A549 (cell line): ENCODE results near the gene IGLL5.

DNA sequence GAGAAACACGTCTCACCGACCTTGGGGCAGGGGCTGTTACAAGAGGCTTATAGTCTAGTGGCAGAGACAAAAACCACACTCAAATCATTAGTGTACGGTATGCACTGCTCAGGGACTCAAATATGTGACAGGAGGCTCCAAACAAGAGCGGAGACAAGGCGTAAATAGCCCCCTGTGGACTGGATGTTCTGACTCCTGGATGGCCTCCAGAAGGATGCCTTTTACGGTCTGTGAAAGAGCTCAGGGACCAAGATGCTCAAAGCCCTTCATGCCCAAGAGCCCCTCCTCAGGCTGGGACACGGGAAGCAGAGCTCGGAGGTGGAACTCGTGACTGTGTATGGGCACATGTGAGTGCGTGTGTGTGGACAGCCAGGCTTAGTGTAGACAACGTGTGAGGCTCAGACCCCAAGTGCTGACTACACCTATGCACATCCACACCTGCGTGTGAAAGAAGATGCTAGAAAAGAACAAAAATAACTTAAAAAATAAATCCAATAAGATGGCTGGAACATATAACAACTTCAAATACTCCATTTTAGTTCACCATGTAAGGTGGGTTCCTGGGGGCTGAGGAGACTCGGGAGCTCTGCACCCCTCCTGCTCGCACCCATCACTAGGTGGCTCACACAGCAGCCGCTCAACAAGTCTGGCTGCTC is 9.6 kb downstream of the PPM1F start:
- PRO-cap = no peak
CAGE:
- cytosol, long polyA plus RNA = no peak
- long polyA plus RNA = no peak
- nucleus, long polyA plus RNA = no peak

DNA sequence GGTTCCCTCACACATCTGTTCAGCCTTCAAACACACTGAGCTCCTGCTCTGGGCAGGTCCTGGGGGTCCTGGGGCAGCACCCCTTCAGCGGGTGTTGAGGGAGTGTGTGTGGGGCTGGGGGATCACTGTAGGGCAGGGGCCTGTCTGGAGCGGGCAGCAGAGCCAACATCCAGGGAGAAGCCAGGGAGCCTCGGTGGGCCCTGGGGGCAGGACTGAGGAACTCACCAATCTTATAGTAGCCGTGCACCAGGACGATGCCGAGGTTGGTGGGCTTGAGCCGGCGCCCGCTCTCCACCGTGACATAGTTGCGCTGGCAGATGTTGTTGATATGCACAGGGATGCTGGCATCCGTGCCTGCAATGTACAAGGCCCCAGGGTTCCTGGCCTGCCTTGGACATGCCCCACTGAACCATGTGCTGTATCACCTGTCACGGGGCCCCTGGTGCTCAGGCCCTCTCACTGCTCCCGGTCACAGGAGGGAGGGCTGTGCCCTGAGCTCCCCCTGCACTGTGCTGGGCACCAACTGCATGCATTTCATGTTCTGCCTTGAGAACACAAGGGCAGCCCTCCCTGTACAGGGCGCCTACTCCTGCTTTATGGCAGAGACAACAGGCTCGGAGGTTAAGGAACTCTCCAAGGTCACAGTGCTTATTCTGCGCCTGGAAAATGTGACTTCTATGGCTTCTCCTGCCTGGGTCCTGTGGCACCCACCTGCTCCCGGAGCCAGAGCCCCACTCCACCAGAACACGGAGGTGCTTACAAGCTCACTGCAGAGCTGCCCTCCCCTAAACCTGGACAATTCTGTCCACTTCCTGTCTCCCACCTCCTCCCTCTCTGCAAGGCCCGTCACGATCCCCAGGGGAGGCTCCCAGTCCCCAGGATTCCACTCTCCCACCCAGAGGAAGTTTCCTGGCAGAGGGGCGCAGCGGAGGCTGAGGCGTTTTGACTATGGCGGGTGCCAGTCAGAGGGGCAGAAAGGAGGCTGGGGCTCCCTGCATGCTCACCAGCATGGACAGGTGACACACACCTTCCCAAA is 7.8 kb upstream of the PPM1F start:
- PRO-cap = no peak
CAGE:
- cytosol, long polyA plus RNA = no peak
- long polyA plus RNA = no peak
- nucleus, long polyA plus RNA = no peak

DNA sequence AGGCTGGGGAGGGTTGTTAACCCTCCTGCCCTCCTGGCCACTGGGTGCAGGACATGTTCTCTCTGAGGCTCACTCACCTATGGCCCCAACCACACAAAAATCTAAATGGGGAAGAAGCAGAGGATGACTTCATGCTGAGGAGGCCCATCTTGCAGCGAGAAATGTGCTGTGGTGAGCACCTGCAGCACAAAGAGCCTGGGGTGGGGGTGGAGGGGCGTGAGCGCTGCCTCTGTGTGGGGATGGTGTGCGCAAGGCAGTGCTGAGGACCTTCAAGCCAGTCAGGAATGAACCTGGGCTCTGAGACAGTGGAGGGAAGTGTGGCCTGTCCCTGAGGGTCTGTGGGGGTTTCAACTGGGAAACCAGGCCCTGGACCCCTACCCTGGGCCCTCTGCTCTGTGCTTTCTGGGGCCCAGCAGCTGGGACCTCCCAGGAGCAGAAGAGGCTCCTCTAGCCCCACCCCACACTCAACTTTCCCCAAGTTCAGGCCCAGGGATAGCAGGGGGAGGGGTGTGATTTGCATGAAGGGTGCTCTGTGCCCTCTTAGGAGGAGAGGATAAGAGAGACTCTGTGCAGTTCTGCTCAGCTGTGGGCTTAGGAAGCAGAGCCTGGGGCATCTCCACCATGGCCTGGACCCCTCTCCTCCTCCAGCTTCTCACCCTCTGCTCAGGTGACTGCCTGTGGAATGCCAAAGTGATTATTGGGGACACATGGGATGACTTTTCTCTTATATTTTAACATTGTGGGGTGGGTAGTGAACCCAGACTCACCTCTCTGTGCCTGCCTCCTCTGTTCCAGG is 43.1 kb upstream of the TOP3B start:
- PRO-cap = no peak
CAGE:
- cytosol, long polyA plus RNA = no peak
- long polyA plus RNA = no peak
- nucleus, long polyA plus RNA = no peak

- PRO-cap = no peak
CAGE:
- cytosol, long polyA plus RNA = no peak
- long polyA plus RNA = no peak
- nucleus, long polyA plus RNA = no peak
Measured at GRCh38 chr22:22026400-22026966, 43.9 kb upstream of the TOP3B start.

DNA sequence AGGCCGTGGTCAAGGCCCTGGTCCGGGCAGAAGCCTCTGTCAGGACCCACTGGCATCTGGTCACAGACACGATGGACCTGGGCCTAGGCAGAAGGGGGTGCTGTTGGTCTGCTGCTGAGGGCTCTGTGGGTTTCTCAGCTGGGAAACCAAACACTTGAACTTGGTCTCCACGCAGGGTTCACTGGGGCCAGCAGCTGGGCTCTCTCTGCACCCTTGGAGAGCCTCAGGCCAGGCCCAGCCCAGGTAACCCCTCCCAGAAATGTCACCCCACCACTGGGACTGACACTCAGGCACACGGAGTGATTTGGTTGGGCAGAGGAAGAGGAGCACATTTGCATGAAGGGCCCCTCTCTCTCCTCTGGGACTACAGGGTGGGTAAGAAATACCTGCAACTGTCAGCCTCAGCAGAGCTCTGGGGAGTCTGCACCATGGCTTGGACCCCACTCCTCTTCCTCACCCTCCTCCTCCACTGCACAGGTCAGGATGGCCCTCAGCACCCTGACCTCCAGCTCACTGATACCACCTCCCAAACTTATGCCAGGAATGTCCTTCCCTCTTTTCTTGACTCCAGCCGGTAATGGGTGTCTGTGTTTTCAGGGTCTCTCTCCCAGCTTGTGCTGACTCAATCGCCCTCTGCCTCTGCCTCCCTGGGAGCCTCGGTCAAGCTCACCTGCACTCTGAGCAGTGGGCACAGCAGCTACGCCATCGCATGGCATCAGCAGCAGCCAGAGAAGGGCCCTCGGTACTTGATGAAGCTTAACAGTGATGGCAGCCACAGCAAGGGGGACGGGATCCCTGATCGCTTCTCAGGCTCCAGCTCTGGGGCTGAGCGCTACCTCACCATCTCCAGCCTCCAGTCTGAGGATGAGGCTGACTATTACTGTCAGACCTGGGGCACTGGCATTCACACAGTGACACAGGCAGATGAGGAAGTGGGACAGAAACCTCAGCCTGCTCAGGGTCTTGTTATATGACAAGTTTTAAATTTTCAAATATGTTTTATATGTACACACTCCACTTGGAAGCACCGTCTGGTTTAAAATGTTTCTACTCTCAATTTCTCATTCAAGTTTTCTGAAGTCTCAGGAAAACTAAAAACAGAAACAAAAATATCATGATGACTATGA is 48.3 kb upstream of the TOP3B start:
- PRO-cap = no peak
CAGE:
- cytosol, long polyA plus RNA = no peak
- long polyA plus RNA = no peak
- nucleus, long polyA plus RNA = no peak

DNA sequence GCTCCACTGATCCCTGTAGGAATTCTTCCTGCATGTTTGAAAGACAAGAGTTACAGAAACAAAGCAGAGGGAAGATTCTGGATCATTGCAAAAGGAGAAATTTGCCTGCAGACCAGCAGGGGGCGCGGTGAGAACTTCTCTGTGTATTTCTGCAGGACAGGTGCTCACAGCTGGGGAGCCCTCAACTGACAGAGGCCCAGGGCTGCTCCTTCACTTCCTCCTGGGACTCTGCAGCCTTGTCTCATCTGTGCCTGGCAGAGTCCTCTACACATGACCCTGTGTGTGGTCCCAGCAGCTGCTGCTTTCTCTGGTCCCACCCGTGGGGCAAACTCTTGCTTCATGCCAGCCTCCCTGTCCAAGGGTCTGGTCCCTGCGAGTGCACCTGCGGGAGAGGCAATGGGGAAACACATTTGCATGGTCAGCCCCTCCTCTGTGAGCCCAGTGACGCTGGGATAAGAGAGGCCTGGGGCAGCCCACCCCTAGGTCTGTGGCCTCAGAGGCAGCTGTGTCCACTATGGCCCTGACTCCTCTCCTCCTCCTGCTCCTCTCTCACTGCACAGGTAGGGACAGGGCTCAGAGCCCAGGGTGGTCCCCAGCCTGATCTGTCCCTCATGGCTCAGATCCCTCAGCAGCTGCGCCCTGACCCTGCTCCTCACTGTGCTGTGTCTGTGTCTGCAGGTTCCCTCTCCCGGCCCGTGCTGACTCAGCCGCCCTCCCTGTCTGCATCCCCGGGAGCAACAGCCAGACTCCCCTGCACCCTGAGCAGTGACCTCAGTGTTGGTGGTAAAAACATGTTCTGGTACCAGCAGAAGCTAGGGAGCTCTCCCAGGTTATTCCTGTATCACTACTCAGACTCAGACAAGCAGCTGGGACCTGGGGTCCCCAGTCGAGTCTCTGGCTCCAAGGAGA is 43.2 kb upstream of the VPREB1 start:
- PRO-cap = no peak
CAGE:
- cytosol, long polyA plus RNA = no peak
- long polyA plus RNA = no peak
- nucleus, long polyA plus RNA = no peak

DNA sequence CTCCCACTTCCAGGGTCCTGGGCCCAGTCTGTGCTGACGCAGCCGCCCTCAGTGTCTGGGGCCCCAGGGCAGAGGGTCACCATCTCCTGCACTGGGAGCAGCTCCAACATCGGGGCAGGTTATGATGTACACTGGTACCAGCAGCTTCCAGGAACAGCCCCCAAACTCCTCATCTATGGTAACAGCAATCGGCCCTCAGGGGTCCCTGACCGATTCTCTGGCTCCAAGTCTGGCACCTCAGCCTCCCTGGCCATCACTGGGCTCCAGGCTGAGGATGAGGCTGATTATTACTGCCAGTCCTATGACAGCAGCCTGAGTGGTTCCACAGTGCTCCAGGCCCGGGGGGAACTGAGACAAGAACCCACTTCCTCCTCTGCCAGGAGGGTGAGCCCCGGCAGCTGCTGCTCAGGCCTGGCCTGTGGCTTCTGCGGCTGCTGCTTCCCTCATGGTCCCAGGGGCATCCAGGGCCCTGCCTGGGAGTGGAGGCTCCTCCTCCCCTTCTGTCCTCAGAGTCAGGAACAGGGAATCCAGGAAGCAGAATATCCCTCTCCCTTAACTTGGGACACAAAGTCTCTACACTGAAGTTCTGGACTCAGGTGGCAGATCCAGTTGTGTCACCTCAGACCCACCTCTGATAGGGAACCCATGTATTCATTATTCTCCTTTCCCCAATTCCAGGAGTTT is 98.4 kb downstream of the ZNF280B start:
- PRO-cap = no peak
CAGE:
- cytosol, long polyA plus RNA = no peak
- long polyA plus RNA = no peak
- nucleus, long polyA plus RNA = no peak

DNA sequence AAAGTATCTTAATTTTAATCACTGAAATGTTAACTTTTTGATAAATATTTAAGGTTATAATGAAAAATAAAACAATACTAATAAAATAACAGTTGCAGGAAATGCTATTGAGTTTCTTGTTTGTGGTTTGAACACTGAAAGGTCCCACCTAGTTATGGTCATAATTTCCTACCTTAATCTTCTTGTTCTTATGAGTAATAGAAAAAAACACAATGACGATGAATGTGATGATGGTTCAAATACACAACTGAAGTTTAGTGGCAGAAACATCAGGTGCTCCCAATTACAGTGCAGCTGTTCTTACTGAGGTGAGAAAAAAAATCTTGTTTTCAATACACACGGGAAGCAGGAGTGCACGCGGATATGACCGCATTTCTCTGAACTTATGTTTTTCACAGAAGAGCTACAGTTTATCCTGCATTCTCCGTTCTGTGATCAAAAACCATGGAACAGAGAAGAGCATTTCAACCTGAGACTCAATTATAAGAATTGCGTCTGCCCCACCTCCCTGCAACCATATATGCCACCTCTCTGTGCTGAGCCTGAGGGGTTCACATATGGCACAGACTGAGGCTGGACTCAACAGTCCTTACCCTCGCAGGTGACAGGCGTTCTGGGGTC is 99.8 kb upstream of the IGLL5 start:
- PRO-cap = no peak
CAGE:
- cytosol, long polyA plus RNA = no peak
- long polyA plus RNA = no peak
- nucleus, long polyA plus RNA = no peak

GRCh38 chr22:22887488-22888276 is at the start of gene IGLL5:
IGLL5 (plus strand) TSS chr22:22887816.
- PRO-cap = no peak
CAGE:
- cytosol, long polyA plus RNA = no peak
- long polyA plus RNA = no peak
- nucleus, long polyA plus RNA = no peak

GRCh38 chr22:22889976-22890503 is 2.4 kb downstream of the IGLL5 start:
- PRO-cap = no peak
CAGE:
- cytosol, long polyA plus RNA = no peak
- long polyA plus RNA = no peak
- nucleus, long polyA plus RNA = no peak

DNA sequence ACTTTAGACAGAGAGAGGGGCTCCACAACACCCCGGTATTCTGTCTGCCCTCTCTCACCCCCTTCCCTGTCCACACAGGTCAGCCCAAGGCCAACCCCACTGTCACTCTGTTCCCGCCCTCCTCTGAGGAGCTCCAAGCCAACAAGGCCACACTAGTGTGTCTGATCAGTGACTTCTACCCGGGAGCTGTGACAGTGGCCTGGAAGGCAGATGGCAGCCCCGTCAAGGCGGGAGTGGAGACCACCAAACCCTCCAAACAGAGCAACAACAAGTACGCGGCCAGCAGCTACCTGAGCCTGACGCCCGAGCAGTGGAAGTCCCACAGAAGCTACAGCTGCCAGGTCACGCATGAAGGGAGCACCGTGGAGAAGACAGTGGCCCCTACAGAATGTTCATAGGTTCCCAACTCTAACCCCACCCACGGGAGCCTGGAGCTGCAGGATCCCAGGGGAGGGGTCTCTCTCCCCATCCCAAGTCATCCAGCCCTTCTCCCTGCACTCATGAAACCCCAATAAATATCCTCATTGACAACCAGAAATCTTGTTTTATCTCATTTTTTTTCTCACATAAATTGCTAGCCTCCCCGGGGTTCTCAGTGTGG is 7.8 kb downstream of the IGLL5 start:
- PRO-cap = no peak
CAGE:
- cytosol, long polyA plus RNA = no peak
- long polyA plus RNA = no peak
- nucleus, long polyA plus RNA = no peak

- PRO-cap = no peak
CAGE:
- cytosol, long polyA plus RNA = no peak
- long polyA plus RNA = no peak
- nucleus, long polyA plus RNA = no peak
Measured at GRCh38 chr22:22899237-22899879, 11.7 kb downstream of the IGLL5 start.

DNA sequence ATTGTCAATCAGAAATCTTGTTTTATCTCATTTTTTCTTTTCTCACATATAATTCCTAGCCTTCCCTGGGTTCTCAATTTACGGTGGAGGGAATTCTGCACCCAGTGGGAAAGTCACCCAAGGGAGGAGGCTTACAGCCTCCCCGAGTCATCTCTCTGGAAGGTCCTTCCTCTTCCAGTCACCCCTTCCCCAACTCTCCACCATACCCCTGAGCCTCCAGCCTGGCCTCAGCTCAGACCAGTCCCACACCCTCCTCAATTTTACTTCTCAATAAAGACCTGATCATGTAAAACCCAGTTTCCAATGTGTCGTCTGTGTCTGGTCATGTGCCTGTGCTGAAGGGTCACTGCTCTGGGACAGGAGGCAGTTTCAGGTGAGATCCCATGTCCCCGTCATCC is 19.2 kb downstream of the IGLL5 start:
- PRO-cap = no peak
CAGE:
- cytosol, long polyA plus RNA = no peak
- long polyA plus RNA = no peak
- nucleus, long polyA plus RNA = no peak

- PRO-cap = no peak
CAGE:
- cytosol, long polyA plus RNA = no peak
- long polyA plus RNA = no peak
- nucleus, long polyA plus RNA = no peak
Measured at GRCh38 chr22:22928424-22929271, 41.0 kb downstream of the IGLL5 start.

DNA sequence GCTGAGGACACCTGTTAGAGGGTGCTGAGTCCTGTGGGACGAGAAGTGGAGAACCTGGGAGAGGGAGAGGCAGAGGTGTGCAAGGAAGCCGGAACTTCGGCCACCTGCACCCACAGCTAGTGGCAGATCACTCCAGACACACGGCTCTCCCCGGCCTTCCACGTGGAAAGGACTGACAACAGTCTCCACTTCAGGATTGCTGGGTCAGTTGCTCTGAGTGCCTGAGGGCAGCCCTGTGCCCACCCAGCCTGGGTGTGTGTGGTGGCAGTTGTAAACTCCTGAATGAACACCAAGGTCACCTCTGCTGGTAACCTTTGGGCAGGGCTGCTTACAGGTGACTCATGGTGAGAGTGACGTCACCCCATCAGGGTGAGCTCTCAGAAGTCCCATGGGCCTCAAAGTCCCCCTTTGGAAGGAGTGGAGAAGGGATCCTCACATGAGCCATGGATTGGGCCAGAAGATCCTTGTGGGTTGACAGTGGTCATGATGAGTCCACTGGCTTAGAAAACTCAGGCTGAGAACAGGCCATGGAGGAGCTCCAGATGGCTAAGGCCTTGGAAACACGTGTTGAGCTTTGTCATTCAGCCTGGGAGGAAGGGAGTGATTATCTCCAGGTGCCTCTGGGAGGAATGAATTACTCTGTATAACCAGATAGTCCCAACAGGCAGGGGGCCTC is 71.2 kb downstream of the BCR start:
- PRO-cap = no peak
CAGE:
- cytosol, long polyA plus RNA = no peak
- long polyA plus RNA = no peak
- nucleus, long polyA plus RNA = no peak

- PRO-cap = no peak
CAGE:
- cytosol, long polyA plus RNA = no peak
- long polyA plus RNA = no peak
- nucleus, long polyA plus RNA = no peak
Measured at GRCh38 chr22:23267526-23268803, 87.7 kb downstream of the BCR start.

DNA sequence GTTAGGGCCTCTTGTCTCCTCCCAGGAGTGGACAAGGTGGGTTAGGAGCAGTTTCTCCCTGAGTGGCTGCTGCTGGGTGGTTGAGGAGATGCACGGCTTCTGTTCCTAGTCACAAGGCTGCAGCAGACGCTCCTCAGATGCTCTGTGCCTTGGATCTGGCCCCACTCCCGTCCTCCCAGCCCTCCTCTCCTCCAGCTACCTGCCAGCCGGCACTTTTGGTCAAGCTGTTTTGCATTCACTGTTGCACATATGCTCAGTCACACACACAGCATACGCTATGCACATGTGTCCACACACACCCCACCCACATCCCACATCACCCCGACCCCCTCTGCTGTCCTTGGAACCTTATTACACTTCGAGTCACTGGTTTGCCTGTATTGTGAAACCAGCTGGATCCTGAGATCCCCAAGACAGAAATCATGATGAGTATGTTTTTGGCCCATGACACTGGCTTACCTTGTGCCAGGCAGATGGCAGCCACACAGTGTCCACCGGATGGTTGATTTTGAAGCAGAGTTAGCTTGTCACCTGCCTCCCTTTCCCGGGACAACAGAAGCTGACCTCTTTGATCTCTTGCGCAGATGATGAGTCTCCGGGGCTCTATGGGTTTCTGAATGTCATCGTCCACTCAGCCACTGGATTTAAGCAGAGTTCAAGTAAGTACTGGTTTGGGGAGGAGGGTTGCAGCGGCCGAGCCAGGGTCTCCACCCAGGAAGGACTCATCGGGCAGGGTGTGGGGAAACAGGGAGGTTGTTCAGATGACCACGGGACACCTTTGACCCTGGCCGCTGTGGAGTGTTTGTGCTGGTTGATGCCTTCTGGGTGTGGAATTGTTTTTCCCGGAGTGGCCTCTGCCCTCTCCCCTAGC is 109.7 kb downstream of the BCR start:
- PRO-cap = no peak
CAGE:
- cytosol, long polyA plus RNA = no peak
- long polyA plus RNA = no peak
- nucleus, long polyA plus RNA = no peak

DNA sequence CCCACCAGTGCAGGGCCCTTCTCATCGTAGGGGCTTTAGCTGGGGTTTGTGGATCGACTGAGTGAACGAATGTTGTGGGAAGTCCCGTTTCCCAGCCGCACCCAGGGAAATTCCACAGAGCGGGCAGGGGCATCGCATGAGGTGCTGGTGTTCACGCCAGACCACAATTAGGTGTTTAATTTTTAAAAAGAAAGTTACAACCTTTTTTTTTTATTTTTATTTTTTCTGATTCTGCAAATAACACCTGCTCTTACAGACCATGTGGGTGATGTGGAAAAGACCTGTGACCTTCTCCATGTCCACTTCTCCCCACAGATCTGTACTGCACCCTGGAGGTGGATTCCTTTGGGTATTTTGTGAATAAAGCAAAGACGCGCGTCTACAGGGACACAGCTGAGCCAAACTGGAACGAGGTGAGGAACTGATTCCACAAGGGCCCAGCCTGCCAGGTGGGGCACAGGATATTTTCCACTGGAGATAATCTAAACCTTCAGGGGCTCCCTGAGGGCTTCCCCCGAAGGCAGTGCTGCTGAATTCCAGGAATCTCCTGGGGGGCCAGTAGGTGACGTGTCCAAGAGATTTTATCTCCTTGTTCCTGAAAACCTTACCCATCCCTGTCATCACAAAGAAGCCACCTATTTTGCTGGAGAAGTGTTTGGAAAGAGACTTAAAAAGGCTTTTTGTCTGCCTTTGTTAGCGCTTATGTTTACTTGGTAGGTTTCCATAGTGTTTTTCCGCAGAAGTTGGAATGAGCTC is 112.1 kb downstream of the BCR start:
- PRO-cap = no peak
CAGE:
- cytosol, long polyA plus RNA = no peak
- long polyA plus RNA = no peak
- nucleus, long polyA plus RNA = no peak

GRCh38 chr22:23742790-23743444 is 8.0 kb downstream of the ZNF70 start:
- PRO-cap = no peak
CAGE:
- cytosol, long polyA plus RNA = no peak
- long polyA plus RNA = no peak
- nucleus, long polyA plus RNA = no peak

DNA sequence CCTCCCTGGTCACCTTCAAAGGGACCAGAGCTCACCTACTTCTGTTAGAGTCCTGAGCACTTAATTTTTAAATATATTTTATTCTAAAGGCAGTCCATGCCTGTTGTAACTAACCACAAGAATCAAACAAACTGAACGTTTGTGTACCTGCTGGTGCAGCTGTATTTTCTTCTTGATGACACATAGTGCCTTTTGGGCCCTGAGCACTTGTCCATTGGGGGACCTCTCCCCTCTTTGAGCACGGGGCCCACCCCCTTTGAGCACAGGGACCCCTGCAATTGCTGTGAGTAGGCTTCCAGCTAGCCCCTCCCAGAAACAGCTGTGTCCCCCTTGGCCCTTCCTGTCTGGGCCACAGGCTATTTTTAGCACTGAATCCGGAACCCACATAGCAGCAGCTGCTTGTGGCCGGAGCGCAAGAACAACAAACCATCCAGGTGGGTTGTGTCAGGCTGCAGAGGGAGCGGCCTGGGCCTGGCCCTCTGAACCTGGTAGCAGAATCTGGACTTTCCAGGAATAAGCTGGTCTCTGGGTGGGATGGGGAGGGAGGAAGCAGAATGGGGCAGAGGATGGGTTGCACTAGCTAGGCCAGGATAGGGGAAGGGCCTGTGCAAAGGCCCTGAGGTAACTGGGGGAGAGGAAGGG is 5.6 kb upstream of the DERL3 start:
- PRO-cap = no peak
CAGE:
- cytosol, long polyA plus RNA = no peak
- long polyA plus RNA = no peak
- nucleus, long polyA plus RNA = no peak